LUHMES (cell line): ENCODE measurements around a stretch of chr3.

DNA sequence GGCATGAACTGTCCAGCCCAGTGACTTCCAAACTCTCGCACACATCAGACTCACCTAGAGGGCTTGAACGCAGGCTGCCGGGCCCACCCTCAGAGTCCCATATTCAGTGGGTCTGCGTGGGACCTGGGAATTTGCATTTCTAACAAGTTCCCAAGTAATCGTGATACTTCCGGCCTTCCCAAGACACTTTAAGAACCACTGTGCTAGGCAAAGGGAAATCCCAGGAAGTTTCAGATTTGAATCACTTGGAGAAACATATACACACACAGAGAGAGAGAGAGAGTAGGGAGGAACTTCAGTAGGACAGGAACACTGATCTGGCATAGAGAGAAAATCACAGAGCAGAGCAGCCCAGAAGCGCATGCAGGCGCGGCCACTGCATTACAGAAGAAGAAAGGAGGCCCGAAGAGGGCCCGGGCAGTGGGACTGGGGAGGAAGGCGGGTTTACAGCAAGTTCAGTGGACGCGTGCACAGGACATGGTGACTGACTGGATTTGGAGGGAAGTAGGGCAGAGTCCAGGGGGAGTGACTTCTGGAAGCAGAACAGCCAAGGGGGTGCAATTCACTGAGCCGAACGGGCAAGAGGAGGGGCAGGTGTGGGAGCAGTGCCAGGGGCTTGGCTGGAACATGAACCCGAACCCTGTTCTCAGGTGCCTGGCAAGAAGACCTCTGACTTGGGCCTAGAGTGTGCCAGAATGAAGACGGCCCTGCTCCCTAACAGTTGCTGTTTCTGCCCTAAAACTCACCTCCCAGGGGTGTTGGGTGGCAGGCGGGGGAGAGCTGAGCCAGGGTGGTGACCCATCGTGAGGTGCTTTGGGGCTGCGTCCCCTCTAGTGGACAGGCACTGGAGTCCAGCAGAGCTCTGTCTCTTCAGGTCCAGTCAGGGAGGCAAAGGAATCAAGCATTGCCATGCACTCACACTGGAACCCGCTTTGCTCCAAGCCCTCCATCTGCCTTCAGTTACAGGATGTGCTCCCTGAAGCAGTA is 101.4 kb upstream of the HES1 start:
- PRO-cap: no peak

- PRO-cap: no peak
These were observed 67.5 kb downstream of the HES1 start for GRCh38 chr3:194203455-194203872.

- PRO-cap: unidirectional peak, plus-strand start at chr3:194277133; unidirectional peak, plus-strand start at chr3:194277167; unidirectional peak, plus-strand start at chr3:194277547
These were observed 73.8 kb downstream of the CPN2 start for GRCh38 chr3:194276863-194278255.

DNA sequence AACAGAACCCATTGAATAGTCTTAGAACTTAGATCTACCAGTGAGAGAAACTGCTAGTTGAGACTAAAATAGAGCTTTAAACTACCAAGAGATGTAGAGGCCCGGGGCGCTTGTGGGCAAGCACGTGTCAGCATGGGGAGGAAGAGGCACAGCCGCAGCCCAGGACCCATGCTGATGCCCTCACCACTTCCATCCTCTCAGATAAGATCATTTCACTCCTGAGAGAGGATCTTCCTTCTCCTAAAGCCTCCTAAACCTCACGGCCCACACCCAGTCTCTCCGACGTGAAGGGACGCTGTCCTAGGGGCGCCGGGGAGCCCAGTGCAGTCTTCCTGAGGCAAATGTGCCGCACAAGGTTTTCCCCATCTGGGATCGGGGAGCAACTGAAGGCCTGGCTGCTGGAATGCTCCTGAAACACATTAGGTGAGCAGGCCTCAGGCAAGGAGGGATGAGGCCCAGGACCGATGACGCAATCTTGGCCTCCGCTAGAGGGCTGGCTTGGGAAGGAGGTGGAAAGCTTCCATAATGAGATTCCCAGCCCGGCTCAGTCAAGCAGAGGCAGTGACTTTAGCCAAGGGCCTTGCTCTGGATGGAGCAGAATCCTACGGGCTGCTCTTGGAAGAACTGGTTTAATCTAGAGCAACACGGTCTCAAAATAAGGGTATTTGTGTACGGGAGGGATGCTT is 50.9 kb downstream of the CPN2 start:
- PRO-cap: no peak

- PRO-cap: no peak
These were observed 16.9 kb downstream of the ATP13A3 start for GRCh38 chr3:194469857-194470377.

- PRO-cap: no peak
These were observed 50.0 kb upstream of the ATP13A3 start for GRCh38 chr3:194536747-194537348.

DNA sequence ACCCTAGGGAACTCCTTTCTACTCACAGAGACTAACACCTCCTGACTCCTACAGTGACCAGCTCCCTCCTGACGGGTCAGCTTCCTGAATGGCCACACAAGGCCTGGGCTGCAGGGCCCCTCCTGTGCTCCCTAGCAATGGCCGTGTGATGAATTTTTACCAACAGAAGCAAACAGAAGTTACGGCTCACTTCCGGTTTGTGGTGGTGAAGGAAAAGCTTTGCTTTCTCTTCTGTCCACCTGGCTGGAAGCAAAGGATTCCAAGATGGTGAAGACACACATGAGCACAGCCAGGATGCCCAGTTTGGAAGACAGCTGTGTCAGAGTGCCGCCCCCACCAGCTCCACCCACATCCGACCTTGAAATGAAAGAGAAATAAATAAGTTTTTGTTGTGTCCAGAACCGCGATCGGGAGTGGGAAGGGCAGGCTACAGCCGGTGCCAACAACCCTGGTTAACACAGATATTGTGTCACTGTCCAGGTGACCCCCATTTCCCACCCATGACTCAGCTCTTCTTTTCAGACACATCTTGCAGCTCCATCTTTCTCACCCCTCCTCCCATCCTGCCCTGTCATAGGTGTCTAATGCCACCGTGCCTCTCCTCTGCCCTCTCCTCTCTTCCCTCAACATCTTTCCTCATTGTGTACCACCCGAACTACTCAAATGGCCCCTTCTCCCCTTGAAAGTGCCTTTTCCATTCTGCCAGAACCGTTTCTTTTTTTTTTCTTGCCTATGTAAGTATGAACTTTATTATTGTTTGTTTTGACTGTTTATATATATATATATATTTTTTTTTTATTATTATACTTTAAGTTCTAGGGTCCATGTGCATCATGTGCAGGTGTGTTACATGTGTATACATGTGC is 69.8 kb upstream of the ATP13A3 start:
- PRO-cap: no peak

GRCh38 chr3:194648774-194649167 is 15.6 kb upstream of the TMEM44 start:
- PRO-cap: no peak

DNA sequence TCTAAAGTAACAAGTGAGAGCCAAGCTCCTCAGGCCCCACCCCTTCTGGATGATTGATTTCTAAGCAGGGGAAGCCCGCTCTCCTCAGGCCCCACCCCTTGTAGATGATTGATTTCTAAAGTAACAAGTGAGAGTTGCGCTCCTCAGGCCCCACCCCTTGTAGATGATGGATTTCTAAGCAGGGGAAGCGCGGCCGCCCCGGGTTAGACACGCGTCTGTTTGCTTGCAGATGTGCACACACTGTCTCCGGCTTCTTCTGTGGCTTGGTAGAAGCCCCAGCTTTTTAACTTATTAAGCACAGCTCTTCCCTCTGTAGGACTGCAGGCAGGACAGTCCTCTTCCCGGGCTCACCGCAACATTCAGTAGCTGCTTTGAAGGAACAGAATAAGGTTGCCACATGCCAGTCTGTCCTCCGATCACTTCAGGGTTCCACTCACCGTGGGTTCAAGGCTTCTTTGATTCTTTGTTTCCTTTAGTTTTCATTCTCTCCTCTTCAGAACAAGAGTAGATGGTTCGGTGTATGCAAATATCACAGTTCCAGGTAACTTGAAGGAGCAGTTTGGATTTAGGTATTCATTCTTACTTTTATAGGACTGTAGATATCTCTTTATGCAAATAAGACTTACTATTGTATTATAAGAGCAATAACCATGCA is 83.7 kb downstream of the FAM43A start:
- PRO-cap: bidirectional peak, plus-strand start at position 180 of the sequence, minus-strand start outside the sequence; unidirectional peak, plus-strand start at position 308 of the sequence

GRCh38 chr3:194840929-194841577 is 155.4 kb downstream of the FAM43A start:
- PRO-cap: no peak

DNA sequence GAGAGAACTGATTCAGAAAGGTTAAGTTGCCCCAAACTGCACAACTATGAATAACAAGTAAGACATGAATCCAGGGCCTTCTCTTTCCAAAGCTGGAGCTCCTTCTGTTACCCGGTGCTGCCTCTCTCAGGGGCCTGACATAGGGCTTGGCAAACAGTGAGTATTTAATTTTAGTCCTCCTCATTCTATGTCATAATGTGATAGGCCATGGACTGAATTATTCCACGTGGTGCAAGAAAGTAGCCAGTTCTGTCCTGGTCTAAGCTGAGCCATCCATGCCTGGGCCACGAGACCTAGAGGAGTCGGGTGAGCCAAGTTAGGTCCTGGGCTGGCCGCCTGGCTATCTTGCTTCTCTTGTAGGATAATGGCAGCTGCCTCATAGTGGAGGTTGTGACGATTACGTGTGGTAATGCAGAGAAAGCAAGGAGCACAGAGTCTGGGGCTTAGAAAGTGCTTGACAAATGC is 170.6 kb downstream of the FAM43A start:
- PRO-cap: no peak

DNA sequence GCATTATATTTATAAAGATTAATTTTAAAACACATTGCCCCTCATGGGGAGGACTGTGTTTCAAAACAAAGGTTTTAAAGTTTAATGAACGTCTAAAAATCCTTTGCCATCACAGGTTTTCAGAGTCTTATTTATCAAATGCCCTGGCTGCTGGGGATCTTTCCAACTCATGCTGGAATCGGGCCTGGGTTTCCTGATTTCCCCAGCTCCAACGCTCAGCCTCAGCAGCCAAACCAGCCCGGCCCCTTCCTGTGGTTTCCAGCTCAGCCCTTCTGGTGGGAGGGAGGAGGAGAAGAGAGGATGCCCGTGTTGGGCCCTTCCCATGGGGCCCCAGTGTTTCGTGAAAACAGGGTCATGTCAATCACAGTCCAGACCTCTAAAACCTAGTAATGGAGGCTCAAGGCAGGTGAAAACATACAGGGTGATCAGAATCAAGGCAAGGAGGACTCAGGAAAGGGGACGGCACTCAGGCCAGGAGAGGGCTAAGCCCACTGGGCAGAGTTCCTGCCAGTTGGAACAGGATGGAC is 194.3 kb downstream of the FAM43A start:
- PRO-cap: no peak

- PRO-cap: no peak
These were observed 227.7 kb downstream of the FAM43A start for GRCh38 chr3:194913418-194913713.

- PRO-cap: no peak
These were observed 175.9 kb downstream of the XXYLT1 start for GRCh38 chr3:195095043-195095478.

DNA sequence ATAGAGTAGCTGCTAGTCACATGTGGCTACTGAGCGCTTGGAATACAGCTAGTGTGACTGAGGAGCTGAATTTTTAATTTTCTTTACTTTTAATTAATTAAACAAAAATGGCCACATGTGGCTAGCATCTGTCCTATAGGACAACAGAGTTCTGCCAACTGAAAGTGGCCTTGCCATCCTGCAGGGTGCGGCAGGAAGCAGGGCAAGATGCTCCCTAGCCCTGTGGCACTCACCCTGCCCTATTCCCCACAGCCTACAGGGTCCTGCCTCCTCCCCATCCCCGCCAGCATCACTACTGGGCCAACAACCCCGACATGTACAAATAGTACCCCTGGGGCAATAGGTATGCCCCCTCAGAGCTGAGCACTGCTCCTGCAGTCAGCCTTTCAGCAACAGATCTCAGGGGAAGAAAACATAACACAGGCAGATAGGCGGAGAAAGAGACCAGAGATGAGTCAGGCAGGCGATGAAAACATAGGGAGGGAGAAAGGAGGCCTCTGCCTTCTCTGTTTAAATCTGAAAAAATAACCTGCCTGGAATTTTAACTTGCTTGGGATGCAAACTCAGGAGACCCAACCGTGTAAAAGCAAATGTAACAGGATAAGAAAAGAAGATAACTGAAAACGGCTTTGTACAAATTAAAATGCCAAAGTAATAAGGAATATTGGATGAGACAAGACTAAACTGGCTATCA is 74.7 kb downstream of the XXYLT1 start:
- PRO-cap: no peak

DNA sequence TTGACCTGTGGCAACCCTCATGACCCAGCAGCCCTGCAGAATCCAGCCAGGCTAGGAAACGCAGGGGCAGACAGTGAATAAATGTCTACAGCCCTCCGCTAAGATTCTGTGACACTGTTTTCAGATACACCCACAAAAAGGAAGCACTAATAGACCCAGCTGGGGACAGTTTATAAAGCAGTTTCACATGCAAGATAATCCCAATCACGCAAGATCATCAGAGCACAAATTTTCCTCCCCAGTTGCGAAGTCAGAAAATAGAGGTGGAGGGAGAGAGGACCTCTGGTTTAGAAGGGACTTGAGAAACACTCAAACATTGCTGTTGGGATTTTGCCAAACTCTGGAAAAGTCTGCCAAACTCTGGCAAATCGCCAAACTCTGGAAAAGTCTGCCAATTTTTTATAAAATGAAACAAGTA is 66.2 kb downstream of the XXYLT1 start:
- PRO-cap: no peak

- PRO-cap: no peak
These were observed 14.9 kb downstream of the APOD start for GRCh38 chr3:195568766-195569221.

DNA sequence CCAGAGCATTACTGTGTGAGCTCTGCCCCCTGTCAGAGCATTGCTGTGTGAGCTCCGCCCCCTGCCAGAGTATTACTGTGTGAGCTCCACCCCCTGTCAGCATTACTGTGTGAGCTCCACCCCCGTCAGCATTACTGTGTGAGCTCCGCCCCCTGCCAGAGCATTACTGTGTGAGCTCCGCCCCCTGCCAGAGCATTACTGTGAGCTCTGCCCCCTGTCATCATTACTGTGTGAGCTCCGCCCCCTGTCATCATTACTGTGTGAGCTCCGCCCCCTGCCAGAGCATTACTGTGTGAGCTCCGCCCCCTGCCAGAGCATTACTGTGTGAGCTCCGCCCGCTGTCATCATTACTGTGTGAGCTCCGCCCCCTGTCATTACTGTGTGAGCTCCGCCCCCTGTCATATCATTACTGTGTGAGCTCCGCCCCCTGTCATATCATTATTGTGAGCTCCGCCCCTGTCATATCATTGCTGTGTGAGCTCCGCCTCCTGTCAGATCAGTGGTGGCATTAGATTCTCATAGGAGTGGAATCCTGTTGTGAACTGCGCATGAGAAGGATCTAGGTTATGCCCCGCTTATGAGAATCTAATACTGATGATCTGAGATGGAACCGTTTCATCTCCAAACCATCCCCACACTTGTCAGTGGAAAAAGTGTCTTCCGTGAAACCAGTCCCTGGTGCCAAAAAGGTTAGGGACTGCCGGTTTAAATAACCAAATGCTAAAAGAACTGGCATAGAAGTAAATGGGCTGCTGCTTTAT is 33.4 kb upstream of the MUC20 start:
- PRO-cap: no peak

DNA sequence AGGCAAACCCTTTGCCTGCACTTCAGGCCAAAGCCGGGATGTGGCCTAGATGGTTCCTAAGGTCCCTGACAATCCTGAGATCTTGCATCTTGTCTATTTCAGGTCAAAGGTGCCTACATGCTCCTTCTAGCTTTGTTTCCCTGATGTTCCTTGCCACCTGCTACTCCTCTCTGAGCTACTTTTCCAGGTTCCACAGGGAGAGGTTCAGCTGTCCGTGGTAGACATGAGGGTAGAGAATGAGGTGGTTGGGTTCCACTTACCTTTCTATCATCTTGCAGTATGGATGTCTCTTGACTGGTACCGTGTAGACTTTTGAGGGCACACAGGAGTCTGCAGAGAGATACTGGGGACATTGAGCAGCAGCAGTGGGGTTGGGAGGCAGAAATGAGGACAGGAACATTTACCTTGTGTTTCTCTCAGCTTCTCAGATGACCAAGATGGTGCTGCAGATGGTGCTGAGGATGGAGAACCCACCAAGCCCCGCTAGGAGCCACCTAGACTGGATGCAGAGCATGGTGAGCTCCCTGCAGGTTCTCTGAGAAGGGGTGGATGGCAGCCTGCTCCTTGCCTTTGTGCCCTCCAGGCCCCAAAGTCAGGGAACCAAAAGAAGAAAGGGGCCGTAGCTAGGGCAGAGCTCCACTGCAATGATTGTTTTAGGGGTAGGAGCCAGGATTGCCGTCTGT is 12.3 kb upstream of the MUC20 start:
- PRO-cap: no peak

GRCh38 chr3:195823223-195823682 is 11.5 kb upstream of the MUC4 start:
- PRO-cap: no peak